Epithelial cell of prostate (primary cell): Measurements from ENCODE around the genes M1AP, CTNNA2 and DNAH6.

DNA sequence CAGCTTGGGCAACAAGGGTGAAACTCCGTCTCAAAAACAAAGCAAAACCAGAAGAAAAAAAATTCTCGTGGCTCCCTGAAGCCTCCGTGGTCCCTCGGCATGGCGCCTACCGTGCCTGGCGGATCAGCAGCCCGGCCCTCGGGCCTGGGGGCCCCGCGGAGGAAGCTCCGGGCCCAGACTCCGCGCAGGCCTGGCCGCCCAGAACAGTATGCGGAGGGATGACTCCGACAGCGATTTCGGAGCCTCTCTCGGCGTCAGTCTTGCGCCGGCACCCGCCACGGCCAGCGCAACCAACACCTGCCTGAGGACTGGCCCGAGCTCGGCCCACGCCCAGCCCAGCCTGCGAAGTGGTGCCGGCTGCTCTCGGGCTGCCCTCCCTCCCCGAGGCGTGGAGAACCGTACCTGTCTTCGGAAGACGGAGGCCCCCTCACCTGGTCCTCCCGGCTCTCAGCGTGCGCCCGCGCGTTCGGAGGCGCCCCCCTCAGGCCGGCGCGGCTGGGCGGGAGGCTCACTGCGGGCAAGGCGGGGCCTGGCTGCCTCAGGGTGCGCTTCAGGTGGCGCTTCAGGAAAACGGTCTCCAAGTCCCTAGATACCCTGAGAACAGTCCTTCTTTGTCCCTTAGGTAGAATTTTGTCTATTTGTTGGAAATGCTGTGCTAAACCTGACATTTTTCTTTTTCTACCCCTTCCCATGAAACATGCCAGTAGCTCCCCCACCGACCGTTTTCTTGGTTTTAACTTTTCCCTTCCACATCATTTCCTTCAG is at the start of gene M1AP:
M1AP (minus strand) TSS at position 468 of the 765 bp plus-strand sequence.
- RRBS: 19% methylated on average over 34 of the region's 56 CpGs

GRCh38 chr2:74730733-74731116 is 76.7 kb downstream of the SEMA4F start:
- RRBS: no CpG with 5 or more reads among the region's 2 CpGs

GRCh38 chr2:74865248-74865643 is 31.3 kb downstream of the HK2 start:
- RRBS: no CpG with 5 or more reads among the region's 9 CpGs

DNA sequence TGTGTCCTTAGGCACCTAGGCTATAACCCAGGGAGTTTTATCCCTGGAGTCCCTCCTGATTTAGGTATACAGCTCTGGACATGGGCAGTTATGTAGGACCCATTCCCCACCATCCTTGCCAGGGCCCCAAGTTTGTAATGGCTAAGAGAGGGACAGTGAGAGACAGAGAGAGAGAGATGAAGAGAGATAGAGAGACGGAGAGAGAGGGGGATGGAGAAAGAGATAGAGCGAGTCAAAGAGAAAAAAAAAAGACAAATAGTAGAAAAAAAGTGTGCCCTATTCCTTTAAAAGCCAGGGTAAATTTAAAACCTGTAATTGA is 162.3 kb upstream of the GCFC2 start:
- RRBS: no CpG with 5 or more reads among the region's 2 CpGs

DNA sequence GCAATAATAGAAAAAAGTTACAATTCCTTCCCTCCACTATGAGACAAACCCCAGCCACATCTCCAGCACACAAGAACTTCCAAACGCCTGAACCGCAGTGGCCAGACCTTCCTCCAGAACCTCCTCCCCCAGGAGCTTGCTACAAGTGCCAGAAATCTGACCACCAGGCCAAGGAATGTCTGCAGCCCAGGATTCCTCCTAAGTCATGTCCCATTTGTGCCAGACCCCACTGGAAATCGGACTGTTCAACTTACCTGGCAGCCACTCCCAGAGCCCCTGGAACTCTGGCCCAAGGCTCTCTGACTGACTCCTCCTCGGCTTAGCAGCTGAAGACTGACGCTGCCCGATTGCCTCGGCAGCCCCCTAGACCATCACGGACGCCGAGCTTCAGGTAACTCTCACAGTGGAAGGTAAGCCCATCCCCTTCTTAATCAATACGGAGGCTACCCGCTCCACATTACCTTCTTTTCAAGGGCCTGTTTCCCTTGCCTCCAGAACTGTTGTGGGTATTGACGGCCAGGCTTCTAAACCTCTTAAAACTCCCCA is 431.6 kb downstream of the LRRTM4 start:
- RRBS: no CpG with 5 or more reads among the region's 13 CpGs

DNA sequence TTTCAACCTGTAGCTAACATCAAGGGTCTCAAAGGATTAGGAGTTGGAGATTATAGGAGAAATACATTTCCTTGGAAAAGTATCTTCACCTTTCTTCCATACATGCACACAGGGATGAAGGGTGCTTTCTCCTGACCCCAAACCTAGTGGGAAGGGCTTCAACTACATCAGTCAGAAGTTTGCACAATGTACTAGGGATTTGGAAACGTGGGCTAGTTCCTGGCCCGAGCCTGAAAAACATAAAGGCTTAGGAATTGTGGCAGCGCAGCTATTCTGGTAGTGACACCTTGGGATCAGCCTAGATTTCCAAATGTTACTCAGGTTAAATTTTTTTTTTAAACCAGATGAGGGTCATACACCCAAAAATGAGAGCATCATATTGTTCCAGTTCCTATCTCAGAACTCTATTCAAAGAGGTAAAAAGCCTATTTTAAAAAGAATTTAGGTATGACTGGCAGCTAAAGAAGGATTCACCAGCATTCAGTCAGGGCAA is 30.6 kb upstream of the CTNNA2 start:
- RRBS: no CpG with 5 or more reads among the region's 3 CpGs

DNA sequence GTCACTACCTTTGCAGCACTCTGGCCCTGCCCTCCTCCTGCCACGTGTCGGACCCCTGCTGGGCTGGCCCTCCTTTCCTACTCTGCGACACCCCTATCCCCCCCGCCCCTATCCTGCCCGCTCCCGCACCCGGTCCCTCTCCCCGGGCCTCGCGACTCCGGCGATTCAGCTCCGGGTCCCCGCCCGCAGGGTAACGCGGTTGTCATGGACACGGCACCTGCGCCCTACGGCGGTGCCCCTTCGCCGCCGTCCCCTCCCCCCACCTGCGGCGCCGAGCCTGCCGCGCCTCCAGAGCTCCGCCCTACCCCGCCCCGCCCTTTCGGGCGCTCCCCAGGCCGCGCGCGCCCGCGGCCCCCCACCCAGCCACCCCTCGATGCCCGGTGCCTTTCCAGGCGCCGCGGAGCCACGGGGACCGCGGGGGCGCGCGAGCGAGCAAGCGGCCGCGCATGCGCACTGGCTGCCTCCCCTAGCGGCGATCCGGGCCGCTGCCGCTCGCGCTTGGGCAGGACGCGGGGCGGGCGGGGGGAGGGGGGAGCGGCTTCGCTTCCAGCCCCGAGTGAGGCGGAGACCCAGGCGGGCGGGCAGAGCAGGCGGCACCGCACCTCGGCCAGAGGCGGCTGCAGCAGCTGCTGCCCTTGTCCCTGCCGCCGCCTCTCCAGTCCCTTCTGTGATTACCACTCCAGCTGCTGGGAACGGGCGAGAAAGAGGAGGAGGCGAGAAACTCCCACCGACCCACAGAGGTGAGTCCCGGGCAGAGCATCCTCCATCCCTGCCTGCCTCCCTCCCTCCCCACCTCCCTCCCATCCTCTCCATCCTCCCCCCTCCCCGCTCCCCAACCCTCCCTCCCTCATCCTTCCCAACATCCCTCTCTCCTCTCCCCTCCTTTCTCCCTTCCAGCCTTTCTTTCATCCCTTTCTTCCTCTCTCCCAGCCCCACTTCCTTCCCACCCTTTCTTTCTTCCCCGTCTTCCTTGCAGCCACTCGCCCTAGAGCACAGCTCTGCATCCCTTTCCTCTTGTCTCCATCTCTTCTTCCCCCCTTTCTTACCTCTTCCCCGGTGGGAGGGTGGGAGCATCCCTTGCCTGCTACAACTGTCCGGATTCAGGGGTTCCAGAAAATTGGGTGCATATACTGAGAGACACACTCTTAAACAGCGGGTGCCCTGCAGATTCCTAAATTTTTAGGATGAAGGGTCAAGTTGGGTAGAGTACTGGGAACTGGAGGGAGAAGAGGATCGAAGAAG is at the start of gene CTNNA2:
CTNNA2 (plus strand) TSS at position 584 of the 1,242 bp plus-strand sequence.
- RRBS: under 1% methylated on average over 10 of the region's 91 CpGs

- RRBS: no CpG with 5 or more reads among the region's 5 CpGs
Measured at GRCh38 chr2:79631395-79631744, 118.5 kb downstream of the CTNNA2 start.

- RRBS: no CpG with 5 or more reads among the region's 32 CpGs
Measured at GRCh38 chr2:84515906-84516708, at the start of gene DNAH6. TSS of gene DNAH6 (plus strand) at chr2:84516498.

GRCh38 chr2:84888737-84889403 is 8.0 kb upstream of the TRABD2A start:
- RRBS: no CpG with 5 or more reads among the region's 5 CpGs

- RRBS: no CpG with 5 or more reads among the region's 6 CpGs
Measured at GRCh38 chr2:85255452-85255838, 72.3 kb downstream of the TGOLN2 start.

DNA sequence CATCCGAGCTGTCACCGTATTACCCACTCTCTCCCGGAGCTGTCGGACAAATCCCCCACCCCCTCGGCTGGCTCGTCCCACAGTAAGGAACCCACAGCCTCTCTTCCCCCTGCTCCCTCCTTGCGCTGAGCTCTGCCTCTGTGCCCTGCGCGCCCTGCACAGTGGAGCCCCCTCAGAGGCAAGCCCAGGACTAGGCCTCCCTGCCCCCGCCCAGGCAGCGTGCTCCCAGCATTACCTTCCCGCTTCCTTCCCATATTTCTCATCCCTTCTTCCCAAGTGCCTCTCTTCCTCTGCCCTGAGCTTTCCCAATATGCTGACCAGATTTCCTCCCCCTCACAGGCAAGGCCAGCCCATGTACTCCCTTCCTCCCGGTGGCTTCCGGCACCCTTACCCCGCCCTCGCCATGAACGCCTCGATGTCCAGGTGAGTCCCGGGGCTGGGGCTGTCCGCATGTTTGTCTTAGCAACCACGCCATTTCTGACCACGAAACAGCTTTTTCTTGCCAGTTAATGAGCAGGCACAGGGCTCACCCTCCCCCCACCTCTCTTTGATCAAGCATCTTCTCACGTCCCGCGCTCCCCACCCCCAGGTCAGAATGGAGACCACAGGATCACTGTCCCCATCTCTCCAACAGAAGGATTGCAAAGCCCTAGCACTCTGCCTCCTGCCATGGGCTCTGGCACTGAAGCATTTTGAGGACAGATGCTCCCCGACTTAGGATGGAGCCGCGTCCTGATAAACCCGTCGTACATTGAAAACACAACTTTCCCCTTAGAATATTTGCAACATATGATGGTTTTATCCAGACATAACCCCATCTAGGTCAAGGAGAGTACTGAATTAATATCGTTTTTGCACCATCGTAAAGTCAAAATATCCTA is 23.6 kb downstream of the TGOLN2 start:
- RRBS: 83% methylated on average over 9 of the region's 32 CpGs

DNA sequence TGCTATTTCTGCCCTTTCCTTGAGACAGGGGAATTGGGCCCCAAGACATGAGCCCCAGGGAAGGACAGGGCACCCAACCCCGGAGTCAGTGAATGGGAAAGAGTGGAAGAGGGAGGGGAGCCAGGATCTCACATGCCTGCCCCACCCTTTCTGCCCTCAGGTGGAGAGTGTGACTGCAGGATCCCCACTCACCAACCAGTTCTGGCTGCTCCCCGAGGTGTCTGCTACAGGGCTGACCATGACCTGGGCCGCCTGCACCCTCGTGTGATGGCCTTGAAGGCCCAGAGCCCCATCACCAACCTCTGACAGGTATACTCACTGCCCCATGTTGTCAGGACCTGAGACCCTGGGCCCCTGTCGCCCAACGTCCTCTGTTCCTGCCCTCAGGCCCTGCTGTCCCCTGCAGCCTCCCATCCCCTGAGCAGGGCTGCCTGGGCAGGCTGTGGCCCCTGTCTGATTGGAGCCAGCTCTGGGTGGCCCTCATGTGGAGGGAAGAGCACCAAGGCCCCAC is 11.9 kb downstream of the TGOLN2 start:
- RRBS: no CpG with 5 or more reads among the region's 6 CpGs

DNA sequence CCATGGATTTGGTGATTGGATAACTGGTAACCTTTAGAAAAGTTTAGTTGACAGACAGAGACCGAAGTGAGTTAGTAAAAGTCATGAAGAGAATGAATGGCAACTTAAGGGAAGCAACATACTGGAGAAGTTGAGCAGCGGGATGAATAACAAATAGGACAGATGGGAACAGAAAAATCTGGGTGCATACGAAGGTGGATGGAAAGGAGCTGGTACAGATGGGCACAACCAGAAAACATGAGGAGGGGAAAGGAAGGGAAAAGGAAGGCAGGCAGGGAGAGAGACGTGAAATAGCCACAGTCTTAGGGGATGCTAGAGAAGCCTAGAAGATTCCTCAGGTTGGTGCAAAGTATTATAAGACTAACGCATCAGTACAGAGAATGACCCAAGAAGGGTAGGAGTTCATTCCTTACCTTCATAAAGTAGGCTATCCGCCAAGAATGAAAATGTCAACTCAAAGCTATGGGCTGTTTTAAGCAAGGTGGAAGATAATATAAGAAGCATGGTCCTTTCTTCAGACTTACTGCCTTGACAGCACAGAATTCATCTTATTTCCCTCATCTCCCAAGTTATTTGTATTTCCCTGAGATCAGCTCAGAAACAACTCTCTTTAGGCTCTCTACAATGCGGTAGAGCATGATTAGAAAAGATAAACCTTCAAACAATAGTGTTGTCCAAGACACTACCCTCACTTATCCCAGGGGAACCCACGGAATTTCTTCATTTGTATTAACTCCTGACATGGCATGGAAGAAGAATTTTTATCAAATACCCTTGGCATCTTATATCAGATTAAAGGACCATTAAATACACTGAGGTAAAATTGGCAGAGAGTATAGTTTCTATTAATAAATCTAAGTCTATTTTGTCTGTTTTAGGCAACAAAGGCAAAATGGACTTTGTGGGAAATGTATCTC is 6.7 kb downstream of the TGOLN2 start:
- RRBS: no CpG with 5 or more reads among the region's 8 CpGs

GRCh38 chr2:85324312-85325354 is 3.2 kb downstream of the TGOLN2 start:
- RRBS: no CpG with 5 or more reads among the region's 14 CpGs

- RRBS: no CpG with 5 or more reads among the region's 35 CpGs
Measured at GRCh38 chr2:85327216-85327802, 480 bp downstream of the TGOLN2 start.

GRCh38 chr2:85356840-85357356 is 2.3 kb downstream of the ELMOD3 start:
- RRBS: no CpG with 5 or more reads among the region's 2 CpGs